SK-MEL-5 (cell line): ENCODE measurements around the genes LRP11 and IYD.

DNA sequence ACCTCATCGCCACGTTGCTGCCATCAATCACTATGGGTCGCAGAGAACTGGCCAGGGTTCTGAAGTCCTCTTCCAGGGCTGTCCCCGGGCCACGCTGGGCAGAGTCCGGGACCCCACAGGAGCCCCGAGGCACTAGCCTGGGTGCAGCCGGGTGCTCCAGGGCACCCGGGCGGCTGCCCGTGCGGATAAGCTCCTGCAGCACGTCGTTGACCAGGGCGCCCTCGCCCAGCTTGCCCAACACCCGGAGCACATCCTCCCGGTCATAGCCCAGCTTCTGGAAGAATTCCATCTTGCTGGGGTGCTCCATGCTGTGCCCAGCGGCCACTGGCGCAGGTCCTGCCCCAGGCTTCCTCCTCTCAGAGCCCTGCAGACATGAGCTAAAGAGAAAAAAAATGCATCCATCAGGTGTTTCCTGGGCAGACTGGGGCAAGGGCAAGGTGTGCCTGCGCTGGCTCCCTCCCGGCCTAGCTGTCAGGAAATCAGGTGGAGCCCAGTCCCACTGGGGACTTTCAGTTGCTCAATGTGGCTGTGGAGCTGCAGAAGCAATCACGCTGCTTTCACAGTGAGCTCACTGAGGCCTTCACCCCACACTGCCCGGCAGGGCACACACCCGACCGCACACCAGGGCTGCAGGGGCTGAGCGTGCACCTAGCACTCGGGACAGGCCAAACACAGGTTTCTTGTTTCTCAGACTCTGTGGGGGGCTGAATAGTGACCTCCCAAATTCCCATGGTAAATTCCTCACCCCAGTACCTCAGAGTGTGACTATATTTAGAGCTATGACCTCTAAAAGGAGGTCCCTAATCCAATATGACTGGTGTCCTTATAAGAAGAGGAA, 10.4 kb downstream of the ZC3H12D start:
RAMPAGE:
- cytosol, long total RNA, result no peak
- long total RNA, result no peak
- nucleus, long total RNA, result no peak

RAMPAGE:
- cytosol, long total RNA, result no peak
- long total RNA, result no peak
- nucleus, long total RNA, result no peak
These were observed 20.5 kb upstream of the ZC3H12D start for GRCh38 chr6:149505197-149505886.

RAMPAGE:
- cytosol, long total RNA, result no peak
- long total RNA, result no peak
- nucleus, long total RNA, result no peak
These were observed 31.3 kb upstream of the KATNA1 start for GRCh38 chr6:149679731-149680284.

GRCh38 chr6:149717094-149717951, 578 bp downstream of the LATS1 start:
RAMPAGE:
- cytosol, long total RNA, result no peak
- long total RNA, result no peak
- nucleus, long total RNA, result no peak

RAMPAGE:
- cytosol, long total RNA, result no peak
- long total RNA, result no peak
- nucleus, long total RNA, result no peak
These were observed 46.8 kb downstream of the PCMT1 start for GRCh38 chr6:149796351-149796691.

DNA sequence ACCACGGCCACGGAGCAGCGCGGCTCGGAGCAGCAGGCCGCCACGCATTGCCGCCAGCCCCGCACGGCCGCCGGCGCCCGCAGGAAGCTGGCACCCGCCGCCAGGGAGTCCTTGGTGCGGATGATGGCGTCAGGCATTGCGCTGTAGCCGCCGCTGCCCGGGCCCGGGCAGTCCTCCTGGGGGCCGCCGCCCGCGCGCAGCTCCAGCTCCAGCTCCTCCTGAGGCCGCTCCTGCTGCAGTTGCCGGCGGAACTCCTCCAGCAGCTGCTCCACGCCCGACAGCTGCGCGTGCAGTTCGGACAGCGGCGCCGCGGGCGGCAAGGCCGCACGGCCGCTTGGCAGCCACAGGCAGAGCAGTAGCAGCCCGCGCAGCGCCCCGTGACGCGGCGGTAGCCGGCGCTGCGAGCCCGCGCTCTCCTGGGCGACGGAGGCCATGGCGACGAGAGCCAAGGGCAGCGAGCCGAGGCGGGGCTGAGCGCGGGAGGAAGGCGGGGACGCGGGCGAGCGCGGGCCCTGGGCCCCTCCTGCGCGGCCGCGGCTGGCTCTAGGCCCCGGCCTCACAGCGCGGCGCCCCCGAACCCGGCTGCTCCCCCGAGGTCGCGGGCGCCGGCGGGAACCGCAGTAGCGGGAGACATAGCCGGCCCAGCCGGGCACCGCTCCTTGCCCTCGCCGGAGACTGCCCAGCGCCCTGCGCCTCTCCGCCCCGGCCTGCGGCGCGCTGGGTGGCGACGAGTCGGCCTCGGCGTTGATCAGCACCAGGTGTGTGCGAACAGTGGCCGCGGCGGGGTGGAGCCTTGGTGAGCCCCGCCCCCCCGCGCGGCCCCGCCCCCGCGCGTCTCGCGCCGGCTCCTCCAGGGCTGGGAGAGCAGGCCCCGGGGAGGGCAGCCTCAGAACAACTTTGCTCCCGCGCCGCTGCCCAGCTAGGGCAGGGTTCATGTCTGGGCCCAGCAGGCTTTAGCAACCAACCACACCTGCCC, at the start of gene LRP11:
LRP11 (minus strand) TSS at position 773 of the 976 bp plus-strand sequence.
RAMPAGE:
- cytosol, long total RNA, result no peak
- long total RNA, result no peak
- nucleus, long total RNA, result no peak

RAMPAGE:
- cytosol, long total RNA, result no peak
- long total RNA, result no peak
- nucleus, long total RNA, result no peak
These were observed 11.5 kb downstream of the PPP1R14C start for GRCh38 chr6:150154268-150154917.

DNA sequence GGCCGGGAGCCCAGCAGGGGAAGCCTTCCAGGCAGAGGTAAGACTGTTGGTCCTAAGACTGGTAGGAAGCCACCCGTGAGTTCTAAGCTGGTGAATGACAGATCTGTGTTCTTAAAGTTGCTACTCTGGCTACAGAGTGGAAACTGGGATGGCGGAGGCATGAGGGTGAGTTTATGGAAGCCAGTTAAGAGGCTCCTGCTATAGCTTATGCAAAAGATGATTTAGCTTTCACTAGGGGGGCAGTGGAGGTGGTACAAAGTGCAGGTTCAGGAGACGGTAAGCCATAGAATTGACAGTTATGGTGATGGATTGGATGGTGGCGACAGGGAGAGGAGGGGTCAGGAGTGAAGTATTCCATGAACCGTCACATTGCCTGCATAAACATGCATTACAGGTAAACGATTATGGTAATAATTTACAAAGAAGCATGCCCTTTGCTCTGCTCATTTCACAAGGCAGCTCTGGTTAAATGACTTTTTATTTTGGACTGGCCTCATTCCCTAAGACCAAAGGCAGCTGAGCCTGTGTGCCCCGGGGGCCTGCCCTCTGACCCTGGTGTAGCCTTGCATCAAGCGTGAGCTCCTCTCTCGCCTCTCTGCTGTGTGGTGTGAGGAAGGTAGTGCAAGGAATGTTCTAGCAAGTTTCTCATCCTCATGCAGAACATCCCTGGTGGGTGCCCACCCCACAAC, 58.8 kb downstream of the PPP1R14C start:
RAMPAGE:
- cytosol, long total RNA, result no peak
- long total RNA, result no peak
- nucleus, long total RNA, result no peak

DNA sequence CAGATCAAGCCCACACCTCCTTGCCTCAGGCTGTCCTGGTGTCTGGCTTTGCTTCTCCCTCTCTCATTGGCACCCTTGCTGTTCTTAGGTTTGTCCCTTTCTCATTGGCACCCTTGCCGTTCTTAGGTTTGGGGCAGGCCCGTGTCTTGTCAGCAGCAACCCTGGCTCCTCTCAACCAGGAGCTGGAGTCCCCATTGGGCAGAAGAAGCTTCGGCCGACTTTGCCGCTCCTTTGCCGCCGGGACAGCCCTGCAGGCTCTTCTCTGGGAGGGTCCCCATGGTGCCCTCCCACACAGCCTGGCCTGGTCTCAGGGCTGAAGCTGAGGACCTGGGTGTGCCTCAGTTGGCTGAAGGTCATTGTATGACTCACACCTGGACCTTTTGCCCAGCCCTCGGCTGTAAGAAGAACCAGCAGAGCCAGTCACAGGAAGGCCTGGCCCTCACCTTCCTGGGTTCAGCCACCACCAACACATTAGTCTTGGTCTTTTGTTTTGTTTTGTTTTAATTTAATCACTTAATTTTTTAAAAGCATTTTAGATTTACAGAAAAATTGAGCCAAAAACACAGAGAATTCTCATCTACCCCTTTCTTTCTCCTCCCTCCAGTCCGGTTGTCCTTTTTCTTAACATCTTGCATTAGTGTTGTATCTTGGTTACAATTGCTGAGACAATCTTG, 59.6 kb downstream of the PPP1R14C start:
RAMPAGE:
- cytosol, long total RNA, result no peak
- long total RNA, result no peak
- nucleus, long total RNA, result no peak

DNA sequence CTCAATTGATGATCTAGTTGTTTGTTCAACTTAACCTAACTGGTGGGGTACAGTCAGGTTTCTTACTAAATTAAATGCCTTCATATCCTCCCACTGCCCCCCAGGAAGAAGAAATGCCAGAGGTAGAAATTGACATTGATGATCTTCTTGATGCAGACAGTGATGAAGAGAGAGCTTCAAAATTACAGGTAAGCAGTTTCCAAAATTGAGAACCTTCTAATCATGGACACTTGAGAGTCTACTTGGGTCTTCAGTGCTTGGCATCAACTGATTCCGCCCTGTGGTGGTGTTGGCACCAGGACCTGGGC, 71.8 kb downstream of the PPP1R14C start:
RAMPAGE:
- cytosol, long total RNA, result no peak
- long total RNA, result no peak
- nucleus, long total RNA, result no peak

GRCh38 chr6:150324159-150324514, 44.7 kb upstream of the IYD start:
RAMPAGE:
- cytosol, long total RNA, result no peak
- long total RNA, result no peak
- nucleus, long total RNA, result no peak

DNA sequence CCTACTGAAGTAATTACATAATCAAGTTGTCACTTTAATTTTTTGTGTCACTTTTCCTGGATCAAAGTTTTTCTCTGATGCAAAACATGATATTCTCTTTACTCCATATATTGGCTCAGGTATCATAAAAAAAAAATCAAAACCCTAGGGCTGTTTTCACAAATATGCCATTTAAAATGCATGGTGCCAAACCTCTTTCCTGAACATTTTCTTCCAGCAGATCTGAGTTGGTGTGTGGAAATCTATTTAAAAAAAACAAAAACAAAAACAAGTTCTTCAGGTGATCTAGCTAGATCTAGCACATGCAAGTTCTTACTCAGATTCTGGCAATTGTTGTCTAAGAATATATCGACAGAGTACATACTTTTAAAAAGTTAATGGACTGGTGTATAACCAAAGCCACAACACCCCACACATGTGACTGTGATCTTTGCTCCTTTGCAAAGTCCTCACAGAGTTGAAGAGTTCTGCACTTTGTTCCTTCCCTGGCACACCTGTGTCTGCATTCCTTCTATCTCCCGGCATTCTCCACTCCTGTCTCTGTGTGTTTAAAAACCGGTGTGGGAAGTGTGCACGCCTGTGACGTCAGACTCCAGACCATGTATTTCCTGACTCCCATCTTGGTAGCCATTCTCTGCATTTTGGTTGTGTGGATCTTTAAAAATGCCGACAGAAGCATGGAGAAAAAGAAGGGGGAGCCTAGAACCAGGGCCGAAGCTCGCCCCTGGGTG, at the start of gene IYD:
IYD (plus strand) TSS at position 580 of the 731 bp plus-strand sequence.
RAMPAGE:
- cytosol, long total RNA, result no peak
- long total RNA, result no peak
- nucleus, long total RNA, result no peak

RAMPAGE:
- cytosol, long total RNA, result no peak
- long total RNA, result no peak
- nucleus, long total RNA, result no peak
These were observed 34.4 kb downstream of the IYD start for GRCh38 chr6:150403113-150403793.

GRCh38 chr6:150452625-150453554, 84.1 kb downstream of the IYD start:
RAMPAGE:
- cytosol, long total RNA, result no peak
- long total RNA, result no peak
- nucleus, long total RNA, result no peak

DNA sequence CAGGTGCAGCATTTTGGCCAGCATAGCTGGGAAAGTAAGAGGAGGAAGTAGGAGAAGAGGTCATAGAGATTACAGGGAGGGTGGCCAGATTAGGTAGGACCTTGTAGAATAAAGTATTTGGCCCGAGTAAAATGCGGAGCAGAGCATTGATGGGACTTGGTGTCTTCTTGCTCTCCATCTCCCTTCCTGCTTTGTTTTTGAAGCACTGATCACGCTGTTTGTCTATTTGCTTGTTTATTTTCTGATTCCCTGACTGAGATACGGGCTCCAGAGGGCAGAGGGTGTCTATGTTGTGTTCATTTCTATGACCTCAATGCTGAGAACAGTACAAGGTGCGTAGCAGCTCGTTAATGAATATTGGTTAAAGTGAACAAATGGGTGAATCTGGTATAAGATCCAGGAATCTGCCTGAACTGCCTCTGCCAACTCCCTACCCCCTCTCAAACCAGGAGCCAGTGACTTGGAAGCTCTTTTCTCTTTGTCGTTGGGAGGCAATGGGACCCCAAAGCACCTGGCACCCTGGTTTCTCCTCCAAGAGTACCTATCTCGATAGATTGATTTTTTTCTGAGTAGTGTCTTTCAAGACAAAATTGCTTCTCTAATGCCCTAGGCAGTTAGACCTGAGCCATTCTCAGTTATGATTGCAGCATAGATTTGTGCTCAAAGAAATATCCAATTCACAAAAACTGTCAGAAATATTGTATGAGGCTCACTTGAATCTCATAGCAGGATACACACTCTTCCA, 88.5 kb downstream of the IYD start:
RAMPAGE:
- cytosol, long total RNA, result no peak
- long total RNA, result no peak
- nucleus, long total RNA, result no peak

DNA sequence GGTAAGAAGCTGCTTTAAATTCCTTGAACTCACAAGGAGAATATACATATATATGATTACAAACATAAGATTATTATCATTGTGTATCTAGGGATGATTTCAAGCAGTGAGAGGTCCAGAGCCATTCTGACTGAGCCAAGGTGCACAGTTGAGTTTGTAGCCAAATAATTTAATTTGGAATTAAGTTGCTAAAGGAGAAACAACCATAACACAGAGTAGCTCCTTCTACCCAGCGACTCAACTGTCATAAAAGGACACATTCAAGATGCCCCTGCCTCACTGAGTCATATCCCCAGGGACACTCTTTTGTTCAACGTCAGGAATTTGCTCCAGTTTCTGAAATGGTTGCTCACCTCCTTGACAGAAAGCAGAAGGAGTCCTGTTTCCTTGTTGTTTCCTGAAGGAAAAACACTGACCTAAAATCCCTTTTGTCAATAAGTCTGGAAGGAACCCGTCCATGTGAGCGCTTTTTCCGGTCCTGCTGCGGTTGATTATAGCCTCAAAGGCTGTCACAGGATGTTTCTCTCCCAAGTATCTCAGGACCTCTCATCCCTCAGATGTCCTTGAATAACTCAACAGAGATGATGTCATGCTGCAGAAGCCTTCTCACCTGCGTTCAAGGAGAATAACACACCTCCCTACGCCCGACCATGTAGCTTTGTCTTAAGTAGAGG, 113.7 kb upstream of the PLEKHG1 start:
RAMPAGE:
- cytosol, long total RNA, result no peak
- long total RNA, result no peak
- nucleus, long total RNA, result no peak

DNA sequence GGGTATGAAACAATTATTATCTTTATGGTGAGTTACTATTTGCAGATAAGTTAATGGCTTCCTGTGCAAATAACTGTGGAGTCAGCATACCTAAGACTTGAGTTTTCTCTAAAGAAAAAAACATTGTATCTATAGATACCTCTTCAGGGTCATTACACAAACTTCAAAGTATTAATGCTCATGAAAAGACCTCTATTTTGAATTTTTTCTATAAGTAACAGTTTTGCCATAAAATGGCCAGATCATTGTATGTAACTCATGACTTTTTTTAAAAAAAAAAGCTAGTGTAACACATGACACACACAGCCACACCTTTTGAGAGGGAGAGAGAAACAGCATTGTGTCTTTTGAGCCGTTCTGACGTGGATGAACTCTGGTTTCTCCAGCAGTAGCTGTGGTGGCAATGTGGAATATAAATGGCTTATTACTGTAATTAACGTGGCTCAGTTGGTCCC, 36.4 kb downstream of the PLEKHG1 start:
RAMPAGE:
- cytosol, long total RNA, result no peak
- long total RNA, result no peak
- nucleus, long total RNA, result no peak

RAMPAGE:
- cytosol, long total RNA, result no peak
- long total RNA, result no peak
- nucleus, long total RNA, result no peak
These were observed 87.0 kb downstream of the PLEKHG1 start for GRCh38 chr6:150686478-150687264.

DNA sequence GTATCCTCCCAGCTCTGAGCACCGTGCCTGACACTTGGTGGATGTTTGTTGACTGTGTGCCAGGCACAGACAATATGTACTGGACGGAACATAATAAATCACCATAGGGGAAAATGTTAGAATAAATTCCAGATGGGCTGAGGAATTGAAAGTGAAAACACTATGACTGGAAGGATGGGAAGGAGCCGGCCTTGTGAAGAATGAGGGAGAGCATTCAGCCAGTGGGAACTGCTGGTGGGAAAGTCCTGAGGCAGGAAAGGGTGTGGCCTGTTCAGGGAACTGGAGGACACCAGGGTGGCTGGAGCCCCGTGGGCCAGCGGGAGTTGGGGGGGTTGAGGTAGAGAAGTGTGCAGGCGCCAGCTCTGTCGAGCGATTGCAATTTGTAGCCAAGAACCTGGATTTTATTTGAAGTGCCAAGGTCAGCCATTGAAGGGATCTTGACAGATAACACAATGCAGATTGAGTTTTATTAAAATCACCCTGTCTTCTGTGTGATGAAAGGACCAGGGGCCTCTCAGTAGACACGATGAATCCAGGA, 75.5 kb downstream of the MTHFD1L start:
RAMPAGE:
- cytosol, long total RNA, result no peak
- long total RNA, result no peak
- nucleus, long total RNA, result no peak

DNA sequence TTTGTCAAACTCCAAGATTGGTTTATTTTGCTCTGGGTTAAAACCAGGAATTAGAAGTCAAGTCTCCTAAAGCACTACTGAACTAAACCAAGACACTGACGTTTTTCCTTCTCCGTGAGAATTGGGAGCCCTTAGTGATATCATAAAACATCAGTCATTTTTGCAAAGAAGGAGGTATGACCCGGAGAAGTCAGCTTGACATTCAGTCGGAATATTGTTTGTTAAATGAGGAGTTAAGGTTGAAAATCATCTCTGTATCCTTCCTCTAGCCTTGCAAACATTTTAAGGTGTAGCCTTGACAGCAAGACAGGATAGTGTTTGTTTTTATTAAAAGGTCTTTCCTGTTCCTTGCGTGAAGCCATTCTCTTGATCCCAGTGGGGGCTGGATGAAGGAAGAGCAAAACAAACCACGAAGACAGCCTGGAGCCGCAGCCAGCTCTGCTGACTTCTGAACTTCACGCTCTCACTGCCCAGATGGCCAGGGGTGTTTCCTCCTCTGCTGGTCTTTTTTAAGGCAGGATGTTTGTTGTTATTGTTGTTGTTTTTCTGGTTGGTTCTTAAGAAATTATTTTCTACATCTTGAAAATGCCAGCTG, 156.3 kb downstream of the MTHFD1L start:
RAMPAGE:
- cytosol, long total RNA, result no peak
- long total RNA, result no peak
- nucleus, long total RNA, result no peak